Temporal lobe (tissue), 2 donors: ENCODE data around the genes RNF13 and CLRN1.

DNA sequence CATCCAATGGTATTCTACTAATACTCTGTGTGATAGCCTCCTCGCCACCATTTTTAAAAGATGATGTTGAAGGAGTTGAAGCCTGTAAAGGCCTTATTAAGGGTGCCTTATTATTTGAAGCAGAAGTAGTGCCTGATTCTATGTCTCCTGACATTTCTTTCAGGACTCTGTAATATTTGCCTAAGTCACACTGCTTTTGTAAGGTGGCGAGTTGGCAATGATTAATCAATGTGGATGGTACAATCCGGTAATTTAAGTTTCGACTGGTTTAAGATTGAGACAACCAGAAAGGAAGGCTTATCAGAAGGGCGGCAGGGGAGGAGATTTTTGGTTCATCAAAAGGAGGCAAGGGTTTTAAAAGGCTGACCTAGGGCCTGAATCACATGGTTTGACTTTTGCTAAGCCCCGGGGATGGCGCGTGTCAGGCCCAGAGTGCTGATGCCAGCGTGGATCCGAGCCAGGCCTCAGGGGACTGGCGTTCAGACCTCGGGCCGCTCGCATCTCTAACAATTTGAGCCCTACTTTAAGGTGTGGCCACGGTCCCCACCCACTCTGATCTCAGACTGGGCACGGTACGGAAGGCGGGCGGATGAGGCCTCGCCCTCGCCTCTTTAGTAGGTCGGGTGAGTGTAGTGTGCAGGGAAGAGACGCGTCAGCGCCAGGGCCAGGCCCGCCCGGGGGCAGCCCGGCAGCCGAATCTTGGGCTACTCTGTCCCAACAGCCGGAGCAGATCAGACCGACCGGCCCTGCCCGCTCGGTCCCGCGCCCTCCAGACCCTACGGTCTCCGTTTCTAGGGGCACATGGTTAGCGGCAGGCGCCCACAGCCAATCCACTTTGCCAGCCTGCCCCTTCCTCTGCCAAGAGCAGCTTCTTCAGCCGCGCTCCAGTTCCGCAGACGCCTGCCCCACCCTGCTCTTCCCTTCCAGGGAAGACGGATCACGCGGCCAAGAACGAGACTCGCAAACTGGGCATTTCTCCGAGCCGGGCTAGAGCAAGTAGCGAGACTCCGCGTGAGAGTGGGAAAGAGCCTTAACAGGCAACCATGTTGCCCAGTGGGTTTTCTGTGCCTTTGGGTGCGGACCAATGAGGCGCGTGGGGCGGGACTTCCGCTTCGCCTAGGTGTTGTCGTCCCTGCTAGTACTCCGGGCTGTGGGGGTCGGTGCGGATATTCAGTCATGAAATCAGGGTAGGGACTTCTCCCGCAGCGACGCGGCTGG, at the start of gene RNF13:
Gene RNF13 (plus strand): TSS at position 1,115 of the 1,218 bp plus-strand sequence.
- RAMPAGE, long total RNA, result start-site peak on the plus strand centred at position 1,133 of the sequence, 65 bp wide, 236 and 375 reads in 2 replicates

- RAMPAGE, long total RNA, result no peak
Measured at GRCh38 chr3:149860156-149861220, 47.5 kb downstream of the RNF13 start.

DNA sequence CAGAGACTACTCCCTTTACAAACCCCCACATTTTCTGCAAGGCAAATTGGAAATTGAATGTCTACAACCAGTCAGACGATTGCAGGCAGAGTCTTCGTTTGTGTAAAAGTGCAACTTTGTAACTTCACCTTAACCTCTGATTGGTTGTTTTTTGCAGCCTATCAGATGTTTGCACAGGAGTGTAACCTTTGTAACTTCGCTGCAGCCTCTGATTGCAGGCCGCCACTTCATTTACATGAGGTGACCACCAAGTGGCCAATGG, 68.0 kb upstream of the PFN2 start:
- RAMPAGE, long total RNA, result no peak

- RAMPAGE, long total RNA, result no peak
Measured at GRCh38 chr3:150147112-150148278, 176.8 kb upstream of the PFN2 start.

DNA sequence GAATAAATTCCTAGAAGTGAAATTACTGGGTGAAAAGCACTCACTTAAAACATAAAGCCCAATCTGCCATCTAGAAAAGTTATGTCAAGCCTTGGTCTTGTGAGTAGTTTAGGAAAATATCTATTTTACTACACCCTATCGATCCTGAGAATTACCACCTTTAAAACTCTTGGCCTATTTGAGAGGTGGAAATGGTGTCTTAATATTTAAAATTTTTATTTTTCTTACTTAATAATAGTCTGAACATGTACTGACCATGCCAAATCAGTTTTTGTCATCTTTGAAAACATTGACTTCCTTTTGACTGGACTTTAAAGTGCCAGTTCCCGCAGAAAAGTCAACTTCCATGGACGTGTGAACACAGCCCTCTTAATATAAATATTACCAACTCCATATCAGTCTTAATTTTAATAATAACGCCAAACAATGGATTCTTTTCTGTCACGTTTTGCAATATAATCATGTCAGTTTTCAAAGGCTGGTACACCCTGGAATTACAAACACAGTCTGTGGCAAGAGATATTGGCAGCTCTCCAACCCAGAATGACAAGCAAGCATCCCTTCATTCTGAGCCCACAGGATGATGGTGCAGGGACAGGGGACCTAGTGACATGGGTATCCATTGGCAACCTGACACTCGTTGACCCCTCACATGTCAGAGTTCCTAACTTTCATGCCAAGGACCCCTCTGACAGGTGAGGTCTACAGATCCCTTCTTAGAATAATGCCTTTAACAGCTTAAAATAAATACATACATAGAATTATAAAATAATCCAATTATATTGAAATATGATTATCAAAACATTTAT, 154.6 kb upstream of the TSC22D2 start:
- RAMPAGE, long total RNA, result no peak

DNA sequence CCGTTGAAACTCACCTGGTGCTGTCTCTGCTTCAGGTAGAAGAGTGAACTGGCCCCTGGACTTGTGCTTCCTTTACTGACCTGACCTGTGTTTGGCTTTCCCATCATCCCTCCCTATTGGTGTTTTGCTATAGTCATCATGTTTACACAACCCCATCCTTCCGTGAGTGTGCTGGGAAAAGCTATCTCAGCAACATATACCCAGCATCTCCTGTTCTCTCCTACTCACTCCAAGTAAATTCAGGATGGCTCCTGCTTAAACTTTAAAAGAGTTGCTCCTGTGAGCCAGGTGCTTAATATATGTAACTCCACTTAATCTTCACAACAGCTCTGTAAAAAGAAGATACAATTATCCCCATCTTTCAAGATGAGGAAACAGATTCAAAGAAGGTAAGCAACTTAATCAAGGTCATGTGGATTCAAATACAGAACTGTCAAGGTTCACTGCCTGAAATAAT, 77.1 kb upstream of the TSC22D2 start:
- RAMPAGE, long total RNA, result no peak

GRCh38 chr3:150741359-150742211, 21.4 kb downstream of the SIAH2 start:
- RAMPAGE, long total RNA, result no peak

- RAMPAGE, long total RNA, result no peak
Measured at GRCh38 chr3:150744570-150745086, 18.3 kb downstream of the SIAH2 start.

DNA sequence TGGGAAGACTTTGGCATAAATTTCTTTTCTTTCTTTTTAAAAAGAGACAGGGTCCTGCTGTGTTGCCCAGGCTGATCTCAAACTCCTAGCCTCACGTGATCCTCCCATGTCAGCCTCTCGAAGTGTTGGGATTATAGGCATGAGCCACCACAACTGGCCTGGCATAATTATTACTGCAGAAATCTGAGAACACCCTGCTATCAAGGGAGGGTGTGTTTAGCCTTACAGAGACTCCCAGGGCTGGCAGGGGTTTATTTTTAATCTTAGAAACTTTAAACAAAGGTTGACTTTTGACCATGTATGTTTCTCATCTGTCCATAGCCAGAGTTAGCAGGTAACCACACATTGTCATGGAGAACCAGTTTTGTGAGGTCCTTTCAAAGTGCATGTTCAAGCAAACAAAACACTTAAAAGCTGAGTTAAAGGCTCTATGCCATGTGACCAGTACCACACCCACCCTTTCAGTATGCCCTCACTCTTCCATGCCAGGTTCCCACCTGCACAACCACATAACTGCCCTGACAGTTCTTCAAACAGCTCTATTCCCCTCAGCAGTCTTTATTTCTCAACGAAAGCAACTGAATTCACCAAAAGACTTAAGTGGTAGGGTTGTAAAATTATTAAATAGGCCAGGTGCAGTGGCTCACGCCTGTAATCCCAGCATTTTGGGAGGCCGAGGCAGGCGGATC, 11.1 kb downstream of the SIAH2 start:
- RAMPAGE, long total RNA, result no peak

- RAMPAGE, long total RNA, result no peak
Measured at GRCh38 chr3:150972354-150972804, at the start of gene CLRN1. CLRN1 (minus strand) TSS chr3:150972727.

GRCh38 chr3:151085858-151086044, 287 bp downstream of the MED12L start:
- RAMPAGE, long total RNA, result no peak

DNA sequence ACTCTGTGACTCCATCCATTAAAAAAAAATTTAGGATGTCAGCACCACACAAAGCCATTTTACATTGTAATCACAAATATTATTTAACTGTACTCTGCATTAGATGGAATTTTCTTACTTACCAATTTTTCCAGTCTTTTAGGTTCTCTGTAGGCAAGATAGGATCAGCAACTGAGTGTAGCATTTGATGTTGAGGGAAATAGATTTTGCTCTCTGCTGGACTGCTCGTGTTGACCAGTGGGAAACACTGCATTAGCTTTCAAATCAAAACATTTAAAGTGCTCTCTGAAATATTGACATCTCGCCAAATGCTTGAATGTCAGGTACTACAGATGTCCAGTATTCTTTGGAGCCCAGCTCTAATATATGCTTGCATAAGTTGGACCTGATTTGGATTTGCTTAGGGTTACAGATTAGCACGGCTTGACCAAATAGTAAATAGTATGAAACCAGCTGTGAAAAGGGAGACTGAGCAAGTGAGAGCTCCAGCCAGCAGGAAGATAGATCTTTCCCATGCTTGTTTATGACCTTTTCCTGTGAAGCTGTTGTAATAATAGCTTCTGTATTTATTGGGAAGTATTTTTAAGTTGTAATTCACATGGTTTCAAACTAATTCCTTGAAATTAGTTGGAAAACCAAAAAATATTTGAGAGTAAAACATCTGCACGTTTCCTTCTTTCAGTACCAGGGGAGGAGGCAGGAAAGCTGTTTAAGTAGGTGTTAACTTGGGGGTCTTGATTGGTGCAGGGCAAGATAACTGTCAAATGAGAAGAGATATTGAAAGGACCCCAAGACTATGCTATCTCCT, 29.4 kb downstream of the P2RY14 start:
- RAMPAGE, long total RNA, result no peak

GRCh38 chr3:151860008-151860501, 13.4 kb upstream of the SUCNR1 start:
- RAMPAGE, long total RNA, result no peak

DNA sequence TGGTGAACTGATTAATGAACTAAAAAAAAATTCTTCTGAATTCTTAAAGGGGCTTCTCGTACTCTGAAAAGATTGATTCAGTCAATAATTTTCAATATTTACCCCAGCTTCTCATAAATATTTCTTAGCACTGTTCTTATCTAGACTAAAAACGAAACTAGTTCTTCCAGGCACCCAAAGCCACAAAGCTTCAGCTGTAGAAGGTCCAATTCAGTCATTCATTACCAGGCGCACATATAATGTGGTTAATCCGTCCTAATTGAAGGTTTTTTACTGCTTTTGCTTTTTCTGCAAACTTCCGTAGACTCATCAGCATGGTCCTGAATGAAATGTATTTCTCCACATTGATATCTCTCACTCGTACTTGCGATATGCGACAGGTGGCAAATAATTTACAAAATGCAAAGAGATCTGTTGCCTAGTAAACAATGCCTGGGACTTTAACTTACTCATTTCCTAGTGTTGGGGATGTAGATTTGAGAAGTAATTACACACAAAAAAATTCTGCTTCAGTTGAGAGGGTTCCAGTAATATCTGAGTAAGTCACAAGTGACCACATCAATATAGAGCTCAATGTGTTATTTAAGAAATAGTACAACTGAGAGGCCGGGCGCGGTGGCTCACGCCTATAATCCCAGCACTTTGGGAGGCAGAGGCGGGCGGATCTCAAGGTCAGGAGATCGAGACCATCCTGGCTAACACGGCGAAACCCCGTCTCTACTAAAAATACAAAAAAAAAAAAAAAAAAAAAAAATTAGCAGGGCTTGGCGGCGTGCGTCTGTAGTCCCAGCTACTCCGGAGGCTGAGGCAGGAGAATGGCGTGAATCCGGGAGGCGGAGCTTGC, 74.9 kb upstream of the MBNL1 start:
- RAMPAGE, long total RNA, result no peak

DNA sequence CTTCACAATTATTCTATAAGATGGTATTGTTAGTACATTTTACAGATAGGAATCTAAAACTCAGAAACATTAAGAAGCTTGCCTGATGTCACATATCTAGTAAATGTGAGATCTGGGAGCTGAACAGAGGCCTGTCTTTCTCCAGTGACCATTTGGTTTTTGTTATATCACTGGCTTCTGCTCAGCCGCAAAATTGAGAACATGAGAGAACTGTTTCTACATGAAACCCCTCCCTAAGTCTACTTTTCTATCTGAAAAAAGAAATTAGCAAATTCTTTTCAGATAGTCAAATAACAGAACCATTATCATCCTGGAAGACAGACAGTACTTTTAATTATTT, 68.2 kb upstream of the MBNL1 start:
- RAMPAGE, long total RNA, result no peak

DNA sequence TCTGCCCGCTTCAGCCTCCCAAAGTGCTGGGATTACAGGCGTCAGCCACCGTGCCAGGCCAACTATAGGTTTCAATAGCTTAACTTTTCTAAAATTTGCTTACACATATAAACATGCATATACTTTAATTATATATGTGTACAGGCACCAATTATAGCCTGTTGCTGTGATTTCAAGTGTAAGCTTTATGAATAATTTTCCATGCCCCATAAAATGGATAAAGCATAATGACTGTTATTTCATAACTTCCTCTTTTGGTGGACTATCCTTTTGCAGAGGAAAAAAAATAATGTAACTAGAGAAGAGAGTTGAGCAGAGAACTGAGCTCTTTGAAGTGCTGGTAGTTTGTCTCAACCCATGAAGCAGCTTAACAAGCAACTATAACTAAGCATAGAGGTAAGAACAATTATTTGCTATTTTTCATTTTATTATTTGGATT, 24.7 kb upstream of the MBNL1 start:
- RAMPAGE, long total RNA, result no peak

DNA sequence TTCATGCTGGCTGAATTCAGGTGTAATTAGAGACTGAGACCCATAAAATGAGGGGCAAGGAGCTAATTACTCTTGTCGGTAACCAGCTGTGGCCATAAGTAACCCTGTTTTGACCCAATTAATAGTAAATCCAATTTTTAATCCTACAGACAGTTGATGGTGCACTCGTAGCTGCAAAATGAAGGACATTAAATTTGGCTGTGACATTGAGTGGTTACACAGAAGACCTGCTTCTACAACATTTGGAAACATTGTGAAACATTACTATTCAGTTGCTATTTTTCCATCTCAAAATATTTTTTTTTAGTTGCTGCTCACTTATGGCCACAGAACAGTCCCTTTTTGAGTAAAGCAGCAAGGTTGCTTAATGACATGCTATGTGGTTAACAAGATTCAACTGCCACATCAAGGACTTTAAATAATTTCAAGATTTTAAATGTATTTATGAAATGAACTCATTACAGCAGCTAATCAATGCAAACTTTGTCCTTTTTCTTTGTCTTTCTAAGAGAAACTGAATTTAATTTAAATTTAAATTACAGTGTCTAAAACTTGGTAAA, 33.1 kb downstream of the MBNL1 start:
- RAMPAGE, long total RNA, result no peak

DNA sequence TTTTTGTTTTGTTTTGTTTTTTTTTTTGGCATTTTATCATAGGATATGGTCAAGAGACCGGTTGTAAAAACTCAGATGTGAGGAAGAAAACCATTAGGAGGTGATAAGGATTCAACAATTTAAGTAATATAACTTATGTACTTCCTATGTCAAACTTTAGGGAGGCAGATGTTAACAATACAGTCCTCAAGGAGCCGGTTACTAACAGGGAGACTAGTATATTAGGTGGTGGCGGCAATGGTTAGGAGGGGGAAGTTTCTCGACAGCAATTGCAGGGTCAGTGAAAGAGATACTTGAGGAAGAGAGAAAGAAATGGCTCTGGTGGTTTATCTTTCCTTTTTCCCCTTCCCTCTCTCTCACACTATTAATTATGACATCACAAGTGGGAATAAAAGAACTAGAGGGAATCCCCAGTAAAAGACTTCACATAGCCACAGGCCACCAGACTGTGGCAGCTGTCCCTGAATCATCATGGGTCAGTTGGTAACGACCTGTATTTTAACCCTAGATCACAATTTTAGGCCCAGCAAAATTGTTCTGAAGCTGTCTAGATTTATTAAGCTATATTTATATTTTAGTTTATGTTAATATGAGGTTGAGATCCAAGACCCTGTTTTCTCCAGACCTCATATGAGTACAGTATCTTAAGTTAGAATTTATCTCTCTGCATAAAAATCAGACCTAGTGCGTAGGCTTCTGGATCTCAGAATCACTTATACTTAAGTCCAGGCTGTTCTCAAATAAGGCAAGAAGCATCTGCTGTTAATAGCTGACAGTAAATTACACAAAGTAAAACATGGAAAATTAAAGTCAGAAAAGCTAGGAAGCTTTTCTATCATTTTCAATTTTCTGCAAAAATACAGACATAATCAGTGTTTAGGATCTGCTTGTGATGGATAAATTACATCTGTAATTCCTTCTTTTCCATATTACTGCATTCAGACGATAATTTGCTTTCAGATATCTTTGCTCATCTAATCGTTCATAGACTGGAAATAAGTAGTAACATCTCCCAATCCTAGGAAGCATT, 40.4 kb downstream of the MBNL1 start:
- RAMPAGE, long total RNA, result no peak

DNA sequence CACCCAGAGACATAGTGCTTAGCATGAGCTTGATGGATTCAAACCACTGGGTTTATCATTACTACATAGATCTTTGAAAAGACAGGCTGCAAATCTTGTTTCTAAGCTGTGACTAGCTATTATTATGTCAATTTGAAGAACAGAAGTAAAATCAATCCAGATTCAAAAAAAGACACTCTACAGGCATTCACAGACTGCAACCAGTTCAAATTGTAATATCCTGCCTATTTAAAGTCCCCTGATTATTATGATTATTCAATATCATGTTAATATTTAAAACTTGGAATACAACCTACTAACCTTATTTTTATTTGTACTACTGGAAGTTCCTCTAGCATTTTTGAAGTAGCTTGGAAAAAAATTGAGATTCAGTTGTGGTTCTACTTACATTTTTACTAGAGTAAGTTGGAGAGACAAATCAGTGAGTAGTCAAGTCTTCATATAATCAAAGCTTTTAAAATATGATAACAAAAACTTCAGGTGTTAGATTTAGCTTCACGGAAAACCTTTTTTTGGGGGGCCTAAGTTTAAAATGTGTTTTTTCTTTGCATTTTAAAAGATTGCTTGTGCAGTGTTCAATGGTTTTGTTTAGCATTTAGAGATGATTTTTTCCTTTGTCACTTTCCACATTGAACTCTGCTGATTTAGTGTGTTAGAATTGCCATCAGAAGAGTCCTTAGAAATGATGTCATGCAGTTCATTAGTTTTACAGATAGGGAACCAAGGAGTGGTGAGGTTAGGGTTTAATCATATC, 50.1 kb downstream of the MBNL1 start:
- RAMPAGE, long total RNA, result no peak

GRCh38 chr3:152356236-152356756, 87.6 kb downstream of the MBNL1 start:
- RAMPAGE, long total RNA, result no peak